Urinary bladder (tissue), 3 donors: ENCODE data around the gene RTN4.

- PRO-cap = no peak
- RAMPAGE, long total RNA = no peak
Observed at GRCh38 chr2:53549686-53549943, 218.0 kb upstream of the CHAC2 start.

DNA sequence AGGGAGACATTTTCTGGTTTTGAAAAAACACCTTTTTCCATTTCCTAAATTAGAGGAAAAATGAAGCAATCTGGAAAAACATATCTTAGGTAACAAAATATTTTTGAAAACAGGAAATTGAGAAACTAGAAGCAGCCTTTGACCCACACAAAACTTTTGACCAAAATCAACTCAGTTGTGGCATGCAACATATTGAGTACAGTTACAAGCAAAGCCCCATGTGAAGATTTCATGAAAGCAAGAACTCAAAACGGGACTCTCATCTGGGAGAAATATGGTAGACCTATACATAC, 28.5 kb upstream of the CHAC2 start:
- PRO-cap = no peak
- RAMPAGE, long total RNA = no peak

- PRO-cap = no peak
- RAMPAGE, long total RNA = no peak
Observed at GRCh38 chr2:53787674-53787936, 761 bp downstream of the ERLEC1 start.

GRCh38 chr2:53826563-53827279, 33.0 kb downstream of the GPR75 start:
- PRO-cap = no peak
- RAMPAGE, long total RNA = no peak

DNA sequence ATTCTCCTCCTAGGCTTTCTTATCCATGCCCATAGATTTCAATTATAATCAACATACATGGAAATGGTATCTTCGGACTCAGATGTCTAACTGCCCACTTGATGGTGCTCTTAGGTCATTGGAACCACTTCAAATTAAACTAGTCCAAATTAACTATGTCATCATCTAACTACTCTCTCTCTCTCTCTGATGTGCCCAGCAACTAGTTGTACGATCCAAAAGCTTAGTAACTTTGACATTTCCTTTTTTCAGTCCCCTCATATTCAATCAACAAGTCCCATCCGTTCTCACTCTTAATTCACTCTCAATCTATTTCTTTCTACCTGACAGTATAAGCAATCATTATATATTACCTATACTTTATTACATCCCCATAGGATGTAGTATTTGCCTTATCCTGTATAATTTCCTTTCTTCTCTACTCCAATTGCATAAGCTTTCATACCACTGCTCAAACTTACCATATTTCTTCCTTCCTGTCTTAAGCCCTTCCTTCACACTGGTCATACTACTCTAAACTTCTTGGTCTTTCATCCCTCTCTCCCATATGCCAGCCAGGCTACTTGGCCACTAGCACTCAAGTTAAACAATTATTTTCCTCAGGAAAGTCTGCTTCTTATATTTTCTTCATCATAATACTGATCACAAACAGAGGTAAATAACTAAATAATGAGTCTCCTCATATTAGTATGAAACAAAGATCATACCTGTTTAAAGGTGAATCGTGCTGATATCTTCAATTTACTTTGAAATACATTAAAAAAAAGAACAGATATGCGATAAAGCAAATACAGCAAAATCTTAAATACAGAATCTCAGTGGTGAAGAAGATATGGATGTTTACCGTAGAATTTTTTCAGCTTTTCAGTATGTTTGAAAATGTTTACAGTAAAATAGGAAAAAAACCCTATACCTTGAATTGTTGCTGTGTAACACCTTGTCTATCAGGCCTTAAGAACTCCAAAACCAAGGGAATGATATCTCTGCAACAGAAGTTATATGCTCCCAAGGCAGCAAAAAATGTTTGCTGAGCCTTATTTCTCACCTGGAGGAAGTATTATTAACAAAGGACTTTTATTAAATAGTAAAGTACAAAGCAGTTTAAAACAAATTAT, 43.7 kb upstream of the GPR75 start:
- PRO-cap = no peak
- RAMPAGE, long total RNA = no peak

DNA sequence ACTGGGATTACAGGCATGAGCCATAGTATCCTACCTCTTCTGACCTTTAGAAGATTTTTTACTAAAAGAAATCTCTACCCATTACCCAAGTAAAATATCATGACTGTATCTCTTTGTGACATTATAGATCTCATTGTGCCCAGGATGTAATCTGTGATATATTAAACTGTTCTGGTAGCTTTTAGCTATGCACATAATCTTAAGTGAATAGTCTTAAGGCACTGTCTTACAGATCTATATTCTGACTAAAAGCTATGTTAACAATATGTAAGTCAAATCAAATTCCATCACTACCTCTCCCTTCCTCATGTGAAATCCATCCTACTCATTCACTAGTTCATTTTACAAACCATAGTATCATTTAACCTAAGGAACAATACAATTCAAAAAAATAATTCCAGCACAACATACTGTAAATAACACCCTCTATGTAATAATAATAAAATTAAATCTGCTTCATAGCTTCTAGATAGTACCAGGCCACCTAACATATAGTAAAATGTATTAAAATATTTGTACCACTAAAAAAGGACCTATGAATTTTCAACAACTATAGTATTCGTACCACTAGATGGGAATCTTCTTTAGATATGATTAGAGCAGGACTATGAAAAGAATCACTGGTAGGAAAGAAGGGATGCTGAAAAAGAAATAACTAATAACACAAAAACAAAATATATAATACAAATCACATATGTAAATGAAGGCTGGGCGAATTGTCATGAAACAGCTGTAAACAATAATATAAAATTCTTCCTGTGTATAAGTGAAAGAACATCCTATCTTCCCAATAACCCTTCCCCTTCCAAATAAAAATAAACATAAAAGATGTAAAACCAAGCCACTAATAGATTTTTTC, 53.2 kb upstream of the GPR75 start:
- PRO-cap = no peak
- RAMPAGE, long total RNA = no peak

- PRO-cap = no peak
- RAMPAGE, long total RNA = no peak
Observed at GRCh38 chr2:53987214-53987778, 16.4 kb downstream of the ACYP2 start.

- PRO-cap = unidirectional peak, minus-strand start at chr2:54428603
- RAMPAGE, long total RNA = no peak
Observed at GRCh38 chr2:54428534-54428892, 27.6 kb upstream of the SPTBN1 start.

DNA sequence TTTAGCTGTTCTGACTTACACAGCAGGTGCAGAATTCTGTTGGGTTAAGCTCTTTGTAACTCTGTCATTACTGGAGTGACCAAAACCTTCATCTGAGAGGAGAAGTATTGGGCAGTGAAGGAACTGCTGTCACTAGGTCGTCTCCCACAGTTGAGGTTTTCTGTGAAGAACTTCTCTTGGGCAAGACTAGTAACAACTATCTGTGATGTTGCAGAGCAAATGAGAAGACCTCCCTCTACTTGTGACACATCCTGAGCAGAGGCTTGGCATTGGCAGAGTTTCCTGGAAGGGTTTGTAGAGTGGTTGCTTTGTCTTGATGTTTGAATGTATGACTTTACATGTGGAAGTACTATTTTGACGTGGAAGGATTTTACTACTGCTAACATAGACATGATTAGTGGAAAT, 3.0 kb downstream of the SPTBN1 start:
- PRO-cap = no peak
- RAMPAGE, long total RNA = no peak

DNA sequence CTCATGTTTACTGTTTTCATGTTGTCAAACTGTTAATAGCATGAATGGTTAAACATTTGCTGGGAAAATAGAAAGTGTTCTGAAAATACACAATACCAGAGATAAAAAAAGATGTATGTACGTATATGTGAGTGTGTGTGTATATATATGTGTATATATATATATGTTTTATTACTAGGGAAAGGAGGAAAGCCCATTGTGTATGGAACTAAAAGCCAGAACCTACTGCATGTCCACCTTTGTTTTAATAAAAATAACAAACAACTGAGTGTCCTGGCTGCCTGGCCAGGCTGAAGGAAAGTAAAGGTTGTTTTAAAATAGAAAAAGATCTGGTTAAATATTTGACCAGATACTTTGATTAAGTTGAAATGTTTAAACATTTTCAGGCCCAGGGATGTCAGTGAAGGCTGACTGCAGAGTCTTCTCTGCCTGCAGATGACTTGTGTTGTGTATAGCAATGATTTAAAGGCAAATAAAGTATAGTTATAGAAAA, 22.7 kb downstream of the SPTBN1 start:
- PRO-cap = no peak
- RAMPAGE, long total RNA = no peak

DNA sequence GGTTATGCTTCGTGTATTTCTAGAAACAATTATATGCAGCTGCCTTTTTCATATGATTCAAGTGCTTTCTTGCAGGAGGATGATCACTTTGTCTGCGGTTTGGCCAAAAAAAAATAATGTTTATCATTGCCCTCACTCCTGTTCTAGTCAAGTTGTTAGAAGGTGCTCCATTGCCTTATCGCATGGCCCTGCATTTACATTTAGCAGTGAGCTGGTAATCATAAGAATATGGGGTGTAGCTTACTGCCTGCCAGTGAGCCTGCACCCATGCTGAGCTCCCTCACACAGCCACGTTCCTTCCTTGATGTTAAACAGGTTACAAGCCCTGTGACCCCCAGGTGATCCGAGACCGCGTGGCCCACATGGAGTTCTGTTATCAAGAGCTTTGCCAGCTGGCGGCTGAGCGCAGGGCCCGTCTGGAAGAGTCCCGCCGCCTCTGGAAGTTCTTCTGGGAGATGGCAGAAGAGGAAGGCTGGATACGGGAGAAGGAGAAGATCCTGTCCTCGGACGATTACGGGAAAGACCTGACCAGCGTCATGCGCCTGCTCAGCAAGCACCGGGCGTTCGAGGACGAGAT, 94.8 kb upstream of the EML6 start:
- PRO-cap = no peak
- RAMPAGE, long total RNA = no peak

DNA sequence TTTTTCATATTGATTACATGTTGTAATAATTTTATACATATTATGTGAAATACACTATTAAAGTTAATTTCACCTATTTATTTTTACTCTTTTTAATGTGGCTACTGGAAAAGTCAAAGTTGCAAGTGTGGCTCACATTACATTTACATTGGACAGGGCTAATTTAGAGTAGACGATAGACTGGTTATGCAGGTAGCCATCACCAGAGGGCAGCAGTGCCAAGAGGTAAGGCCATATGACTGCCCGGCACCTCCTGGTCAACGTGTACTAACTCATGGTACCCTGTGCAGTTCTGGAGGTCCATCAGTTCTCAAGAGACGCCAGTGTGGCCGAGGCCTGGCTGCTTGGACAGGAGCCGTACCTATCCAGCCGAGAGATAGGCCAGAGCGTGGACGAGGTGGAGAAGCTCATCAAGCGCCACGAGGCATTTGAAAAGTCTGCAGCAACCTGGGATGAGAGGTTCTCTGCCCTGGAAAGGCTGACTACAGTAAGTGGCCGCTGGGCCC, 65.8 kb upstream of the EML6 start:
- PRO-cap = no peak
- RAMPAGE, long total RNA = no peak

- PRO-cap = no peak
- RAMPAGE, long total RNA = no peak
Observed at GRCh38 chr2:54668155-54668638, 55.3 kb upstream of the EML6 start.

GRCh38 chr2:54965803-54966586, 84.3 kb downstream of the RTN4 start:
- PRO-cap = no peak
- RAMPAGE, long total RNA = no peak

- PRO-cap = no peak
- RAMPAGE, long total RNA = no peak
Observed at GRCh38 chr2:54969415-54970707, 80.4 kb downstream of the RTN4 start.

- PRO-cap = bidirectional peak, plus-strand start at chr2:55048956, minus-strand start at chr2:55048664; bidirectional peak, plus-strand start at chr2:55049015, minus-strand start at chr2:55049019; bidirectional peak, plus-strand start at chr2:55049109, minus-strand start at chr2:55049103; bidirectional peak, plus-strand start at chr2:55049191, minus-strand start at chr2:55049144
- RAMPAGE, long total RNA = no peak
Observed at GRCh38 chr2:55048866-55049351, 1.3 kb downstream of the RTN4 start.

- PRO-cap = bidirectional peak, plus-strand start at chr2:55050734, minus-strand start at chr2:55050451
- RAMPAGE, long total RNA = start-site peak on the minus strand at chr2:55050451-55050535, 395 and 323 reads in 2 replicates
Observed at GRCh38 chr2:55049890-55050641, at the start of gene RTN4. Gene RTN4 (minus strand): TSS chr2:55050451.

GRCh38 chr2:55099851-55100882, 49.9 kb upstream of the RTN4 start:
- PRO-cap = unidirectional peak, plus-strand start at chr2:55100522
- RAMPAGE, long total RNA = no peak

- PRO-cap = no peak
- RAMPAGE, long total RNA = no peak
Observed at GRCh38 chr2:55134388-55134862, 84.2 kb upstream of the RTN4 start.

GRCh38 chr2:55232943-55233747, 657 bp downstream of the RPS27A start:
- PRO-cap = no peak
- RAMPAGE, long total RNA = no peak